Progenitor cell of endocrine pancreas (in vitro differentiated cells): ENCODE measurements around a stretch of chr6.

DNA sequence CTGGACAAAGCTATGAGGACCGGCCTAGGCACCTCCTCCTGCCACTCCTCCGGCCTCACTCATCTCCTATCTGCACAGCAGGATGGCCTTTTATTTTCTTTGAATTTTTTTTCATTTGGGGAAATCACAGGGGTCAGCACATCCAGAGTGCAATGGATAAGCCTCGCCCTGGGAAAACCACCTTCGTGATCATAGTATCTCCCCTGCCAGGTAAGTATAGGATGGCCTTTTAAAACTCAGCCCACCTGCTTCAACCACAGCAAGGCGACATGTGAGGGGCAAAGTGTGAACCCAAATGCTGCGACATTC lies 39.1 kb upstream of the CDKN1A start:
- PRO-cap = no peak

DNA sequence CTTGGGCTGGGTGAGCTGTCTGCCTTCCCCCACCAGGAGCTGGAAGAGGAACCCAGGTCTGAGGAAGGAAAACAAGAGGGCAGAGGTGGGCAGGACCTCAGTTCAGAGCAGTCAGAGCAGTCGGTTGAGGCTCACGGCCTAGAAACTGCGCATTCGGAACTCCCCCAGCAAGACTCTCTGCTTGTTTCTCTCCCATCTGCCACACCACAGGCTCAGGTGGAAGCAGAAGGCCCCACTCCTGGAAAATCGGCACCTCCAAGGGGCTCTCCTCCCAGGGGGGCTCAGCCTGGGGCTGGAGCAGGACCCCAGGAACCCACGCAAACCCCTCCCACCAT lies 24.4 kb downstream of the RAB44 start:
- PRO-cap = no peak

DNA sequence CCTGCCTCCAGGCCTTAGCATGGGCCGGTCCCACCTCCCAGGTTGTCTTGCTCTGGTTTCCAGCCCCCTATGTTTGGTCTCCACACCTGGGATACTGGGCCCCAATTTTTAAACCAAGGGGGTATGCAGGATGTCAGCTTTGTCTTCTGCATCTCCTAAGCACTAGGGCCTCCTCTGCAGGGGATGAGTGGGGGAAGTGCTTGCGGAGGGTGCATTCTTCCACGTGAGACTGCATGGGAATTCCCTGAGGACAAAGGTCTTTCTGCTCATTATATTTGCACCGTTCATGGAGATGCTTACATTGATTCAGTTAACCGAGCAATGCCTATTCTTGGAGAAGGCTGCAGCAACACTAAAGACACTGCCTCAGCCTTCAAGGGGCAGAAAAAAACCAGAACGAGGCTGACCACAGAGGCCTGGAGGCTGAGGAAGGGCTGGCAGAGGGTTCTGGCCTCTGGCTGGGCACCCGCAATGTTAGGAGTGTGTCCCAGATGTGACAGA lies 45.4 kb downstream of the RAB44 start:
- PRO-cap = no peak

- PRO-cap = no peak
These were observed 70.1 kb downstream of the CPNE5 start for GRCh38 chr6:36768795-36769820.

DNA sequence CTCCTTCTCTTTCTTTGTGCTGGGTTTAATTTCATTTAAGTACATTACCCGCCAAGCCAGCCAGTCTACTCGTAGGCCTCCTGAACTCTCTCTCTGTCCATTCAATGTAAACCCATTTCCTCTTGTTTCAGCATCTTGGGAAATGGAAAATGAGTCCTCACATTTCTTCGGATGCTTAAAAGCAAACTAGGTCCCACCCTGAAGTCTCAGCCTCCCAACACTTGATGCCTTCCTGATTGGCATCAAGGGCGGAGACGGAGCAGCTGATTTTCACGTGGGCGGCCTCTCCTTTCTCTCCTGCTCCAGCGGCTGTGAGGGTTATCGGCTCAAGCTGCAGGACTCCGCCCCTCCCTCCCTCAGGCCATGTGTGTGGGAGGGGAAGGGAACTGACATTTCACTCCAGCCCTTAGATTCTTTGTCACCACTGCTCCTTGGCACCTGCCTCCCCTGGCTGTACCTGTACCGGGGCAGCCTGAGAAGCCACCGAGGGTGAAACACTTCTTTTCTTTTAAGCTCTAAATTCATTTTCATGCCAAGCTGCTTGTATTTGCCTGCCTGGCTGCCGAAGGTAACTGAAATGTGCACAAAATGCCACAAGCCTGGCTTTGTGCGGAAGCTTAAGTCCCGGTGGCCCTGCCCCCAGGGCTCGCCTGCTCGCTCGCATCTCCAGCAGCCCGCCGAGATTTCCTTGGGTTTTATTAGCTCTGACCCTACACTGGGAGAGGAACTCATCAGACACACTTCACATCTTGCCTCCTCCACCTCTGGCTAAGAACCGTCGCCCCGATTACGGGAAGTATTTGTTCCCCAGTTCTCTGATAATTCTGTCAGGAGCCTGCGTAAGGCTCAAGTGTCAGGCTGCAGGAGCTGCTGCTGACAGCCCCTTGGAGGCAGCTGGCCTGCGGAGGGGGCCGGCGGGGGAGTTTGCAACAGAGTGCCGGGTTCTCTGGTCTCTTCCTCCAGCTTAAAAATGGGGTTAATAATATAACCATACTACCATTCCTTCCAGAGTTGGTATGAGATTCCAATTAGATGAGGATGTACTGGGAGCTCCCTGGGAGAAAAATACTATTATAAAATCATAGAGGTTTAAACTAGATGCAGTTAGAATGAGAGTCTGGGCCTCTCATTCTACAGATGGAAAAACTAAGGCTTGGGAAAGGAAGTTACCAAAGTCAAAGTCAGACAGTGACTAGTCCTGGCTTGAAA lies 9.6 kb upstream of the CPNE5 start:
- PRO-cap = unidirectional peak, plus-strand start at position 393 of the sequence

GRCh38 chr6:36928518-36929010 lies 26.0 kb upstream of the PI16 start:
- PRO-cap = no peak

- PRO-cap = no peak
These were observed 25.1 kb upstream of the PI16 start for GRCh38 chr6:36929430-36929939.

DNA sequence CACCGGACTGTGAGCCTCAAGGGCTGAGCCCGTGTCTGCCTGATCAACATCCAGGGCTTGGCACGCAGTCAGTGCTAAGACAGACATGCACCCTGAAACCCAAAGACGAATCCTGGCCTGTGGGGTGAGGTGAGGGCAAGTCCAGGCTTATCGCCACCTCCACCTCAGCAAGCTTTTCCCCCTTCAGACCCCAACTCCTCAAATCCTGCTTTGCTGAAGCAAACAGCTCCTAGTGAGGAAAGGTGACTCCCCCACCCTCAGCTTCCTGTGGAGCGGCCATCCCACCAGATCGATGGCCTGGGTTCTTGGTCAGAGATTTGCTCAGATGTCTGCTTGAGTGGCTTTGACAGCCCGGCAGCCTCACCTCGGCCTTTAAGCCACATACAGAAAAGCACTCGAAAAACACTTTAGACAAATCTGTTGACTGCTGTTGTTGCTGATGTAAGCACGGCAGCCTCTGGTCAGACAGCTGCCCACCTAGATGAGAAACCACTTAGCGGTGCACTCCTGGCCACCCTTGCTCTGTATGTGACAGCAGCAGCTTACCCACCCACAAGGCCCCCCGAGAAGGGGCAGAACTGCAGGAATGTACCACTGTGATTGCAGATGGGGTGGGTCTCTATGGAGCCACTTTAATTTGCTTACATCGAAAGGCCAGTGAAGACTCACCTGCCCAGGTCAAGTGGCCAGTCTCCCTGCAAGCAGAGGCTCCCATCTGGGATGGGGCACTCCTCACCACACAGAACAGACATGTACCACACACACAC lies 14.9 kb downstream of the MTCH1 start:
- PRO-cap = no peak

DNA sequence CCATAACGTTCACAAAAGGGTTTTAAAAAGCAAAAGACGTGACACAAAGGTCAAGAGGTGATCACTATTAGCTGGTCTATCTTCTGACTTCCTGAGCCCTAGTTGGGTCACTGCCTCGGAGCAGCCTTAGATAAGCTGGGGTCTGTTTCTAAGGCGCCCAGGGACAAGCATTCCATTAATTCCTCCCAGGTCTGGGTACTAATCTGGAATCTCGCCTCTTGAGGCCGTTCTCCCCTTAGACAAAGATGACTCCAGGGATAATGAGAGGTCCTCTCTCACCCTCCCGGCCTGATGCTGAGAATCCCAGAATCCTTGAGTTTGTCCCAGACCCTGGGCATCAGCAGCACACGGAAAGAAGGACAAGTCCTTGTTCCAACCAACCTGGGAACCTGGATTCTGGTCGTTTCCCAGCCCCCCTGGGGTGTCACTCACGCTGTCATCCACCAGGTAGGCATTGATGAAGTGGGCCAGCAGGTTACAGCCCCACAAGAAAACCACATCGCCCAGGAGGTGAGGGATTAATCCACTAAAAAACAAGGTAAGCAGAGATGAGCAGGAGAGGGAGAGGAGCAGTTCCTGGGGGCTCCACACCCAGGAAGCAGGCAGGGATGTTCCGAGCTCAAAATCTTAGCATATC lies 13.6 kb downstream of the MTCH1 start:
- PRO-cap = no peak

- PRO-cap = no peak
These were observed 1.1 kb upstream of the MTCH1 start for GRCh38 chr6:36987052-36987493.

- PRO-cap = no peak
These were observed 2.1 kb downstream of the FGD2 start for GRCh38 chr6:37007399-37008057.

DNA sequence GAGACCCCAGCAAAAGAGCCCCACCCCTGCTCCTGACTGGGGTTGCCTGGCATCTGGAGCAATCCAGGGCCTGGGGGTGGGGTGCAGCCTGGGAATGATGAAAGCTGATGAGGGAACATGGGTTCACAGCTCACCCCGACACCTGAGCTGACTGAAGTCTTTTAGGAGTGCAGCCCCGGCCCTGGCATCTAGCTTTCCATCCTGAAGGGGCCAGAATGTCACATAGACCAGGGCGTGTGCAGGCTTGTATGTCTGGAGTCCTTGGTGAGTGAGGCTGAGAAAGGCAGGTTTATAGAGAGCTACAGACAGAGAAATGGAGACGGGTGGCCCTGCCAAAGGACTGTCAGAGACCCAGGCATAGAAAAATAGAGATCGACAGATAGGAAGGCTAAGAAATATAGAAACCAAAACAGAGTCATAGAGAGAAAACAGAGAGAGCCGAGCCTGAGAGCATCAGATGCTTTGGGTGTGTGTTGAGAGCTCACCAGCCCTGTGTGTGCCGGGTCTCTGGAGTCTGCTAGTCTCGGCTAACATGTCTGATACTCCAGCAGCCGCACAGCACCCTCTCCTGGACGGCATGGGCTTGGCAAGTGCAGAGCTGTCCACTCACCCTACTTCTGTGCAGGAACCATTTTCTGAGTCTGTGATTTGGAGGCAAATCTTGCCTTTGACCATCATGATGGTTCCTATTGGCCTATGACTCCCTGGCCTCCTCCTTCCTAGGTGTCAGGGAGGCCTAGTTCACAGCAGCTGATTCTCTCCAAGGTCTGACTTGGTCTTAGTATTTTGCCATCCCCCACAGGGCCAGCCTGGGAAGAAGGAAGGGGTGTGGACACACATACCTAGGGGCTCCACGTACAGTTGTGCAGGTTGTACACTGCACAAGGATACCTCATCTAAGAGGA lies 12.6 kb downstream of the FGD2 start:
- PRO-cap = no peak

- PRO-cap = no peak
These were observed 16.6 kb downstream of the FGD2 start for GRCh38 chr6:37022073-37022505.

GRCh38 chr6:37051917-37052749 lies 46.7 kb downstream of the FGD2 start:
- PRO-cap = no peak

DNA sequence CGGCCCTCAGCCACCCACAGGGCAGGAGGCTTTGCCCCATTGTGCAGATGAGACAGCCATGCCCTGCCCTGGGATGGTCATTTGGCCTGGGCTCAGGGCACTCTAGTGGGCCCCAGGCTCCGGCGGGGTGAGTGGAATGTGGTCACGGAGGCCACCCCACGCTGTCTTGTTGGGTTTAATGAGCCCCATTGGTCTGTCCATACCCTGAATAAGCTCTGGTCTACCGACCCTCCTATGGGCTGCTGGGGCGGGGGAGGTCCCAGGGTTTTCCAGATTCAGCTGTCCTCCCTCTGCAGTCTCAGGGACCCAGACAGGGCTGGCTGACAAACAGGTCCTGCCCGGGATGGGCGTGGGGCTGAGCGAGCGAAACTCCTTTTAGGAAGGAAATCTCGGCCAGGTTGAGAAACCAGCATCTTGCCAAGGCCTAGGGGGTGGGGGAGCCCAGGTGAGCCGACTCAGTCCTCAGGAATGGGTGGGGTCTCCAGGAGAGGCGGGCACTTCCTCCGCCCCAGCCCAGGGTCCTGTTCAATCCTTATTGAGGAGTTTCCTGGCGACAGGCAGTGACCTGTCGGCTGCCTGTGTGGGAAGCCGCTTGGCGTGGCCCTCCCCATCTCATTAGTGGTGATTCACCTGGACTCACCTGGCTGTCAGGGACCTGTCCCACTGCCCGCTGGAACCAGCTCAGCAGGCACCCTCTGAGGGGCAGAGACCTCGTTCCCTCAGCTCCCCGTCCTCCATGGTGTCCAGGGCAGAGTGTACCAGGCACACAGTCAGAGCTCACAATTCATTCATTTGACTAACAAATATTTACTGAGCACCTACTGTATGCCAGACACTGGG lies 50.9 kb downstream of the FGD2 start:
- PRO-cap = no peak

DNA sequence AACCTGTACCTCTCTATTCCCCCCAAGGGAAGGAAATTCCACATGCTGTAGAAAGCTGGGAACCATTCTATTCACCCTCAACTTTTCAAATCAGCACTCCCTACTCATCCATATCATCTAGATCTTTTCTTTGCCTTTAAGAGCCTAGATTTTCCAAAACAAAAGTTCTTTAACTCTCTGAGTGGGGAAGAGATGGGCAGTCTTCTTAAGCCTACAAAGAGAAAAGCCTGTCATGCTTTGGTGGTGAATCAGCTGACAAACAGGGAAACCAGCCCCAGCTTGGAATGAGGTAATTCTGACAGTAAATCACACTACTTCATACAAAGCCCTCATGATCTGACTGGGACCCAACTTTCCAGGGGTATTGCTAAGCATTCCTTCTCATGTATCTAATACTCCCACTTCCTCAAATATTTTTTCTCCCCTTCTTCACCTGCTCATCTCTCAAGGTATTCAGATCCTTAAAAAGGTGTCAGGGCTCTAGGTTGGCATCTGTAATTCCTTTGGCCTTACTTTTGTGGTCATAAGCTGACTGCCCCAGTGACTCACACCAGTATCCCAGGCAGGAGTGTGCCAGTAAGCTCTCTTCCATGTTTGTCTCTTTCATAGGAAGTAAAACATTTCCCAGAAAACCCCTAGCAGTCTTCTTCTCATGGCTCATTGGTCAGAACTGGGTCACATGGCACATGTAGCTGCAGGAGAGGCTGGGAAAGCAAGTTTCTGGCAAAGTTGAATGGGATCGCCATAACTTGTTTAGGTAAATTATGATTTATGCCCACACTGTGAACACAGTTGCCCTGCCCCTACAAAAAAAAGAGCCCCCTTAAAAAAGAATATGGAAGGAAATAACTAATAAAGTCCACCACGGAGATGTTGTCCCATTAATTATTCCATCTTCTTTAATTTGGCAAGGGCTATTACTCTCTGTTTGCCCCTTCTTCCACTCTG lies 15.0 kb upstream of the TBC1D22B start:
- PRO-cap = no peak

GRCh38 chr6:37253371-37254146 lies 4.0 kb upstream of the TBC1D22B start:
- PRO-cap = no peak

DNA sequence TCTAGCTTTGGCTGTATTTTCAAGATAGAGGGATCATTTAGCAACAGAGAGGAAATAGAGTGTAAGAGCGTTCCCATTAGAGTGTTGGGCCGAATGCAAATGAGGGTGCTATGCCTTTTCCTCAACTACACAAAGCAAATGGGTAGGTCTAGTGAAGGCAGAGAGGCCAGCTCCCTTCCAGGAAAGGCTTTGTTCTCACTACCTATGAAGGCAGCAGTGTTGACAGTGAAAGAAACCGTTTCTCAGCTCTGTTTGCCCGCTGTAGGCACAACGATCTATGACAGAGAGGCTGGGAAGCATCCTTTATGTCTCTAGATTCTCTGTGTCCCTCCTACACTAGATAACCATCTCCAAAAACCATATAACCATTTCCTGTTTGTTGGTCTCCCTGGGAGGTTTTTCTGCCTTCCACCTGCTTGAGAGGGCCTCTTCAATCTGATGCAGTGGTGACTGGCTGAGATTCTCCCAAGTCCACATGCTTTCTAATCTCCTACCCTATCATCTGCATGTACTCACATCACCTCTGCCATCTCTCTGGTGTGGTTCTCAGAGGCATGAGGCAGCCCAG lies 31.9 kb upstream of the TMEM217 start:
- PRO-cap = no peak

GRCh38 chr6:37308506-37308833 lies 45.3 kb upstream of the RNF8 start:
- PRO-cap = no peak

DNA sequence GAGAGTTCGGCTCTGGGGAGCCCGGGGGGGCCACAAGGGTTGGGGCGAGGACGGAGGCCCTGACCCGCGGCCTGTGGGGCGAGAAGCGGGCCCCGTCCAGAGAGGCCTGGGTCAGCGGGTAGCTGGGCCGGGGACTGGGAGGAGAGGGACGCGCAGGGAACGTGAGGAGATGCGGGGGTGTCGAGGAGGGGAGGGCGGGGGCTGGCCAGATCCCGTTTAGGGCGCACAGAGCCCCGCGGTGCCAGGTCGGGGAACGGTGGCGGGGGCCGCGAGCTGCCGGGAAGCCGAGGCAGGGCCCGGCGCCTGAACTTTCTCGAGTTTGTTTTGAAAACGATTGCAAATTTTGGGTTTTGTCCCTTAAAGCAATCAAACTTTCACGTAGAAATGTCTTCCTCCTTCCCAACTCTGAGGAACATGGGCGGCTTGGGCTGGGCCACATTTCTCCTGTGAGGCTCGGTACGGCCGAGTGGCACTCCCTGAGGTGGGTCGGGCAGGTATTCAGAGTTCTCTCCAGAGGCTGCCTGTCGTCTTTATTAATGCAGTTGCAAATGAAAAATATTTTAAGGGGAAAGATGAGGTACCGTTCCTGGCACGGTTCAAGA lies 852 bp downstream of the RNF8 start:
- PRO-cap = bidirectional peak, plus-strand start at position 244 of the sequence, minus-strand start at position 146 of the sequence; unidirectional peak, minus-strand start at position 468 of the sequence